Glomerular endothelial cell (primary cell): ENCODE measurements around a stretch of chr2.

DNA sequence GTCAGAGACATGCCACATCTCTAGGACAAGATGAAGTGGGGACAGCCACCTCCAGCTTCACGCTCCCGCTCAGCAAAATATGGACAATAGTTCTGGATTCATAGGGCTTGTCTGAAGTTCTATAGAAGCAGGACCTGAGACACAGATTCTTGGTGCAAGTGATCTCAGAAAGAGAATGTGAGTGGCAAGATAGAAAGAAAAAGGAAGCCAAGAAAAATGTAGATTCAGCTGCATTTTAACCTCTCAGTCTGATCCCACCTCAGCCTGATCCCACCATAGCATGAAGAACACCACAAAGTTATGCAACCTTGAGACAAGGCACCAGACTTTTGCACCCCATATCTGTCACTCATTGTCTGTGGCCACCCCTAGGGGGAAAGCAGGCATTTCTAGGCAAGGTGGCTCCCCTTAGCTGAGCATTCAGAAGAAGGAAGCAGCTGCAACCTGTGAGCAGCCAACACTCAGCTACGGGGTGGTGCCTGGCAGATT, 20.3 kb upstream of the TMEM163 start:
- RAMPAGE, long total RNA: no peak

GRCh38 chr2:135135289-135135944, 83.3 kb downstream of the RAB3GAP1 start:
- RAMPAGE, long total RNA: no peak

GRCh38 chr2:135742899-135743129, 1.2 kb downstream of the UBXN4 start:
- RAMPAGE, long total RNA: no peak

DNA sequence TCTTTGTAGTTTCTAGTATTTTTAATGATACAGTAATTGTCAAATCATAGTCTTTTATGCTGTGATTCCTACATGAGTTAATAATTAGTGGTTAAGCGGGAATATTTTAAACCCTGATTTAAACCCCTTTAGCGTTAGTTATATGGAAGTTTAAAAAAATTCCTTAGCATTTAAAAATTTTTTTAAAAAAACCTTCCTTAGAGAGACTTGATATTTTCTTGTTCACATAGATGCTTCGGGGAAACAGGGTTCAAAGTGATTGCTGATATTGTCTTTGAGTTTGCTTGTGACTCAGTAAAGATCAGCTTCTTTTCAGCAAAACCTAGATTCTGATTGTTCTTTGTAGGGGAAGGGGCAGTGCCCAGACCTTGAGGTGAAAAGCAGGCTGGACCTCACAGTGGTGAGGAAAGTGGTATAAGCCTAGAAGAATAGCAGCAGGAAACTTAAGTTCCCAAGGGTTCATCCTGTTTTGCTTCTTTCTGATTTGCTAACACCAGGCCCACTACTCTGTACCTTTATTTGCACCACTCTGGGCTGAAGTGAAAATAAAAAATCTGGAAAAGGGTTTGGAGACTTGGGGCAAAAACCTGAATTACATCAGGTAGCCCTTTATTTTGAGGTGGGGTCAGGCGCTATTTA, 20.8 kb downstream of the UBXN4 start:
- RAMPAGE, long total RNA: no peak

DNA sequence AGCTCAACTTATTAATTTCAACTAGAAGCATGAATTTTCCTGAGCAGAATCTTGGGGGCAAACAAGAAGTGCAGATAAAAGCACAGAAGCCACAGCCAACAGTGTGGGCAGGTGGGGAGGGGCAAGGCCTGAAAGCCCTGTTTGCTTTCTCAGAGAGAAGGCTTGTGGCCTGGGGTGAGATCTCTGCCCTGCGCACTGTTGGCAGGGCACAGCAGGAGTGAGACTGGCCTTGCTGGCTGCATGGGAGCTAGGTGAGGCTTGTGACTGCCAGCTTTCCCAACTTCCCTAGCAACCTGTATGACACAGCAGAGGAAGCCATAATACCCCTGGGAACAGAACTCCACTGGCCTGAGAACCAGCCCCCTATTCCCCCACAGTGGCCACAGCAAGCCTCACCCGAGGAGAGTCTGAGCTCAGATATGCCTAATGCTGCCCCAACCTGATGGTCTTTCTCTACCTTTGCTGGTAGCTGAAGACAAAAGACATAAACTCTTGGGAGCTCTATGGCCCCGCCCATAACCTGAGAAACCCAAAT, 44.6 kb downstream of the LCT start:
- RAMPAGE, long total RNA: no peak

DNA sequence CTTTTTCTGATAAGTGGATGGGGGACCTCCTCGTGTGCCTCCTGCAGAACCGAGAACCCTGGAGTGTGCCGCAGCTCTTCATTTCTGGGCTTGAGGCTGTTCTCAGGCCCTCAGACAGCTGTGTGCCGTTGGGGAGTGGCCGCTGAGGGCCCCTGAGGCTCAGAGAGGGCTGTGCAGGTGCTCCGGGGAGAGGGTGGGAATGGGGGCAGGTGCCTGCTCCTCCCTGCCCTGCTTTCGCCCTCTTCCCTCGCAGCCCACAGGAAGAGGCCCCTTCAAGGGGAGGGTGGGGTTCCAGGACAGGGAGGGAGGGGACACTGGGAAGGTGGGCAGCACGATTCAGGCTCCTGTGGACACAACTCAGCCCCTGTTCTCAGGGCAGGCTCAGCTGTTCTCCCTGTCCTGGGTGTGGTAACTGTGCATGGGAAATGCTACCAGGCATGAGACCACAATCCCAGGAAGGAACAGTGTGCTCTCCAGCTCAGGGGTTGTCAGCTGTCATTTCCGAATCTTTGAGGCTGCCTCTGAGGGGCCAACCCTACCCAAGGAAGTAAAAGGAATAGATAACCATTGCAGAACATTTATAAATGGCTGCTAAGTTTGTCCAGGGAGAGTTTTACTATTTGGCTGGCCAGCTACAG, 11.3 kb downstream of the LCT start:
- RAMPAGE, long total RNA: no peak

- RAMPAGE, long total RNA: no peak
These were observed 65.6 kb downstream of the CXCR4 start for GRCh38 chr2:136052324-136052771.

DNA sequence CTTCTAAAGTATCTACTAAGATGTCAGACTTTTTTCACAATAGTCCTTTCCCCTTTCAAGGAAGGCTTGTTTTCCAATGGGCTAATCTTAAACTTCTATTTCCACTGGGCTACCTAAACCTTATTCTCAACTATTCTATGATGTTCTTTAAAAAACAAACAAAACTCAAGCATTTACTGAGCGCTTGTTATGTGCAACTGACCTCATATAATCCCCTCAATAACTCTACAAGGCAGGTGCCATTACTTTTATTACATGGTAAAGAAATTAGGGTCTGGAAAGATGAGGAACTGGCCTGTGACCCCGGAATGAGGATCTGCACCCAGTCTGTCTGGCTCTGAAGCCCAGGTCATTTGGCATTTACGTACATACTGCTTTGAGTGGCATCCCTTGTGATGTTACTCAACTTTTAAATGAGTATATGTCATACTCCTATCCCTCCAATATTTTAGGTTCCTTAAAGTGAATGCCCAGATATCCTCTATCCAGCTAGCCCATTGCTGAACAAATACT, 3.1 kb upstream of the CXCR4 start:
- RAMPAGE, long total RNA: no peak

GRCh38 chr2:136132014-136132707, 14.2 kb upstream of the CXCR4 start:
- RAMPAGE, long total RNA: no peak

GRCh38 chr2:137942244-137943242, 21.7 kb upstream of the HNMT start:
- RAMPAGE, long total RNA: no peak

DNA sequence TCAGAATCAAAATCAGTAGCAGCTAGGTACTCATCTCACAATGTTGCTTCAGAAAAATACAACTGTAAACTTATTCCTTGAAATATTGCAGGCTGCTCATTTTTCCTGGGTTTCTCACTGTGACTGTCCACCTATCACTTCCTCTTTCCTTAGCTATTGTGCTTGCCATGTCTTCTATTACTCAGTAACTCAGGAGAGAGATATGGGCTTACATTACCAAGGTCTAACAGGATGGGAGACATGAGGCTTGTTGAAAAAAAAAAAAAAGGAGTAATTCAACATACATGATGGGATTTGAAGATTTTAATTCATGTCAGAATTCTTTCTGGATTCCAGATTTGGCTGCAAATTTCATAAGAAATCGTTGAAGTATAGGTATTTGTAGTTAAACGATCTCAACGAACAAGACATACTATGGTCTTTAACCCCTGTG, 16.9 kb upstream of the HNMT start:
- RAMPAGE, long total RNA: no peak

DNA sequence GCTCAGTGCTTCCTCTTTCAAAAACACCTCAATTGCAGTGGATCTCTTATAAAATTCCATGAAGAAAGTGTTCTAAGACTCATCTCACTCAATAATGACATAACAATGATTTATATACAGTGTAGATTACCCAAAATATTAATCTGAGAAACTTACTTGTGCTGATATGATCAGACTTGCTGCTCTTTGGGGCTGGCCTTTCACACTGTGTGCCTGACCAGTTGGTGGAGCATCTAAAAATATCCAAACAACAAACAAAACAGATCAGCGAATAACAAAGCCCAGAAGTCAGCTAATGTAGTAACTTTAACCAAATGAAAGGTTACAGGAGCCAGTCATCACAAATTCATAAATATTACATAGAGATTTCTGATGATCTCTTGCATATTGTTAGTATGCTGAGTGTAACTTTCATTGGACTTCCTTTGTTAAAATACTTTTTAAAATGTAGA, 1466.8 kb upstream of the NXPH2 start:
- RAMPAGE, long total RNA: no peak

- RAMPAGE, long total RNA: no peak
These were observed 160.9 kb upstream of the KYNU start for GRCh38 chr2:142716417-142717113.

GRCh38 chr2:143261737-143262424, 132.7 kb downstream of the ARHGAP15 start:
- RAMPAGE, long total RNA: no peak

- RAMPAGE, long total RNA: no peak
These were observed 91.7 kb downstream of the GTDC1 start for GRCh38 chr2:144240598-144240990.

- RAMPAGE, long total RNA: no peak
These were observed 24.0 kb upstream of the GTDC1 start for GRCh38 chr2:144356143-144356843.

GRCh38 chr2:144397901-144398611, 65.7 kb upstream of the GTDC1 start:
- RAMPAGE, long total RNA: no peak

- RAMPAGE, long total RNA: no peak
These were observed 71.6 kb upstream of the GTDC1 start for GRCh38 chr2:144403700-144404512.

DNA sequence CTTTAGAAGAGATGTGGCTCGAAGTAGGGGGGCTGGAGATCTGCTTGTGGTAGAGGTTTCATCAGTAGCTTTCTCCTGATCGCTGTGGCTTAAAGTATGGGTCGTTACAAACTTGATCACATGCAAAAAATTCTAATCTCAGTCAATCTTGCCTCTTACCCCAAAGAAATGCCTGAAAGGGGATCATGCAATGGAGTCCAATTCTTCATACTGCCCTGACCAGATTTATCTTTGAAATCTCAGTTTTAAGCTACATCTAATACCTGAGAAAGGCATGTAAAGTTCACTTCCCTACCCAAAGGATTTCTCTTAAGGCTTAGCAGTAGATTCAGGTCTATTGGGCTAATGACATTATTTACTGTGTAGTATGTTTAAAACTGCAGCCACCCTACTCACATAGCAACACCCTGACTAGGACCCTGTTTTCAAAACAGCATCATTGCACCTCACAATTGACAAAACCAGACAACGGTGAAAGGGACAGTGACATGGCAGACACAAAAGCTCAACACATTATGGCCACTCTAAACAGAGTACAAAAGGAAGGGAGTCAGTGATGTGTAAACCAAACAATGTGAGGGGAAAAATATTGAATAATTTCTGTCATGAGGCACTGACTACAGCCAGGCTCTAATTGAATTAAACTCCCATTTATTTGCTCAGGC, 81.3 kb downstream of the ZEB2 start:
- RAMPAGE, long total RNA: no peak

DNA sequence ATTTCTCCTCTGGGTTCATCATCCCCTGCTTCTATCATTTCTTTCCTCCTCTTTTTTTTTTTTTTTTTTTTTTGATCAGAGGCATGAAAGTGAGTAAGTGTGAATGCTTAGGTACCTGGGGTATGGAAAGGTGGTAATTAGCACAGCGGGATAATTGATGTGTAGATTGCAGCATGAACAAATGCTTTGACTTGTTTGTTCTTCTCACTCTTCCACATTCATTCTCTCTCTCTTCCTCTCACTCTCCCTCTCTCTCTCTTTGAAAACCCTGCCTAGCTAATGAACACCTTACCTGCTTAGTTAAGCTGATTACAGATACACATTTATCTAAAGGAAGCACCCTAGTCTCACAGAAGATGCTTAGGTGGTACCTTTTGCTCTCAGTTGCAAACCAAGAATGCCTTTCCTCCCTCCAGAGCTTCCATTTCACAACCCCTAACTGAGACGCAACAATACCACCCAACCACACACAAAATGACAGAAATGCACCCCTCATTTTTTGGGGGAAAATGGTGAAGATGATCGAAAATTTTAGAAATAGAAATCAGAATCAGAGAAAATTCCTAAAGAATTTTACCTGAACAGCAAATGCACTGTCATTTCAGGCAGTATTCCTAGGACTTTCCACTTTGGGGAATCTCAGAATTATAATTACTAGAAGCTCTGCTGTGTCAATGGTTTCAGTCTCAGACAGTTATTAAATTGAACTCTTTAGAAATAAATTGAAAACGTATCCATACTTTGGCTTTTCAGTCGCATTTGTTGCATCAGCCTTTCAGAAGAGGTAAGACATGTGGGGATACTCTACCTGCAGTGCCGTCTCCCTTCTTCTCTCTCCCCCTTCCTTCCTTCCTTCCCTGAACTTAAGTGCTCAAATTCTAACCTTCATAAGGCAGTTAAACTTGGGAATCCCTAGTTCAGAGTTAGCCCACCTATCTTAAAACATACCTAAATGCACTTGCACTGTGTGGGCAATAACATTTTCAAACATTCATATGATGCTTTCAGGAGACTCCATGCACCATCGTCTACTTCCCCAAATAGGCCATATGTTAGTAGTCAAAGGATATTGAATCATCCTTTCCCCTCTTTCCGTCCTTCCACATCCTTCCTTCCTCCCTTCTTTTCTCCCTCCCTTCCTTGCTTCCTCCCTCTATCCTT, 74.3 kb downstream of the ZEB2 start:
- RAMPAGE, long total RNA: no peak